ENCODE data around the genes GKAP1 and KIF27.

- PRO-cap = no peak
Observed at GRCh38 chr9:81686670-81687040, 2.7 kb downstream of the TLE1 start.

DNA sequence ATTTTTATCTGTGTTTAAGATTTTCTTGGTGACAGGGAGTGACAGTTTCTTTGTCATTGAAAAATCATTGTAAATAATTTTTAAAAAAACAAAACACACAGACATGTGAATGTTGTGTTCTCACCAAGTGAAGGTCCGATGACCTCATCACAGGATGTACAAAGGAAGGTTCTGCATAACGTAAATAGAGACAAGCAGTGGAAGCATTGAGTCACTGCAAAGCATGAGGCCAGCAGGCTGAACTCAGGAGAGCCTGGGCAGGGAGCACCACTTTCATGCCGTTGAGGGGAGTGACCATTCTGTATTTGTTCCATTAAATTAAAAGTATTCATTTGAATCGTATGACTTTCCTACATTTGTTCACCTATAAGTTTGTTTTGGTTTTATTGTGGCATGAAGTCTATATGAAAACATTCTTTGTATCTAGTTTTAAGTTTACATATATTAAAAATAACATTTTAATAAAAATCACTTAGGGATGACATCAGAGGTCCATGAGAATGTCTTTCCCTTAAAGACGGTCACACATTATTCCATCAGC, 70.4 kb upstream of the TLE1 start:
- PRO-cap = no peak

DNA sequence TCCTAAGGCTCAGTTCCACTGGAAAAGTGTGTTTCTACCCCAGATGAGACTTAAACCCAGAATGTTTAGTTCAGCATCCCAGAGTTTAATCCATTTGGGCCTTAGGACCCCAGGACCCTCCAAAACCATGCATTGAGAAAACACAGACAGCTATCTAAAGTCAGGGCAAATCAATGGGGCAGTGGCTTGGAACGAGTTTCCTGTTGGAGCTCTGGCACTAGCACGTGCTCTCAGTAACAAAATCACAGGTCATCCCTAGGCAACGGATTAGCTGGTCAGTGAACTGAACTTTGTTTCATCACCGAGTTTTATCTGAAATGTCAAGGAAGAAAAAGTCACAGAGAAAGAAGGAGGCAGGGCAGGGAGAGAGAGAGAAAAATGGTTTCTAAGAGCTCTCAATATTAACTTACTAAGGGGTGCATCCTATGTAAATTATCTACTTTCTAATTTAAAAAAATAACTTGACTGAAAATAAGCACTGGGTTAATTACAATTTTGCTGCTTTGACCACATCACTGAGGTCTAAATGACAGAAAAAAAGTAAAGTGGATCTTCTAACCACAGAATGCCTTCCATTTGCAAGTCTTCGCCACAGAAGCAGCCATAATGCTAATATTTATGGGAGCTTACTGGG, 504.1 kb downstream of the RASEF start:
- PRO-cap = unidirectional peak, plus-strand start at position 340 of the sequence

- PRO-cap = no peak
Observed at GRCh38 chr9:83005764-83006698, 56.9 kb downstream of the RASEF start.

- PRO-cap = no peak
Observed at GRCh38 chr9:83047885-83048664, 14.9 kb downstream of the RASEF start.

- PRO-cap = unidirectional peak, plus-strand start at chr9:83060794
Observed at GRCh38 chr9:83060393-83060976, 2.5 kb downstream of the RASEF start.

- PRO-cap = no peak
Observed at GRCh38 chr9:83281311-83281946, 218.5 kb upstream of the RASEF start.

GRCh38 chr9:83510875-83511452, 27.2 kb downstream of the FRMD3 start:
- PRO-cap = no peak

- PRO-cap = no peak
Observed at GRCh38 chr9:83629598-83630277, 6.8 kb downstream of the IDNK start.

- PRO-cap = bidirectional peak, plus-strand start at chr9:83817959, minus-strand start at chr9:83817798
Observed at GRCh38 chr9:83817680-83818190, at the start of gene GKAP1. GKAP1 (minus strand) TSS chr9:83817769.

- PRO-cap = bidirectional peak, plus-strand start at chr9:83921007, minus-strand start at chr9:83921015; bidirectional peak, plus-strand start at chr9:83921628, minus-strand start at chr9:83921432
Observed at GRCh38 chr9:83920908-83921750, at the start of gene KIF27. KIF27 (minus strand) TSS chr9:83921432.

- PRO-cap = no peak
Observed at GRCh38 chr9:84670120-84671224, 943 bp downstream of the NTRK2 start.

- PRO-cap = no peak
Observed at GRCh38 chr9:85534305-85534860, 207.4 kb downstream of the AGTPBP1 start.

DNA sequence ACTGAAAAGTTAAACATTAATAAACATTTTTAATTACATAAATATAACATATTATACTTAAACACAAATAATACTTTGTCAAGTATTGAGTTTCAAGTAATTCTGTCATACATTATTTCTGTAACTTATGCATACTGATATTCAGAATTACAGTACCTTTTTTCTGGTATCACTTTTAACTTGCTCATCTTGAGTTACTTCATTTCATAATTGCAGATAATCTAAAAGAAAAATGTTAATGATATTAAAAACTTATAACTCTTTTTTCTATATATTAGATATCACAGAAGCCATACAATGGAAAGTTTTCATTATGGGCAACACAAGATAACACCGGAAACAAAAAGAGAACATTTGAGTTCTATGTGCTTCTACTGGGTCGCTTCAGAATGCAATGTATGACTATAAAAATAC, 29.4 kb downstream of the AGTPBP1 start:
- PRO-cap = no peak

GRCh38 chr9:86062776-86063589, 36.4 kb downstream of the GOLM1 start:
- PRO-cap = no peak

- PRO-cap = no peak
Observed at GRCh38 chr9:86259122-86259537, 327 bp downstream of the C9orf153 start.

GRCh38 chr9:86349213-86349744, 4.9 kb downstream of the TUT7 start:
- PRO-cap = no peak

DNA sequence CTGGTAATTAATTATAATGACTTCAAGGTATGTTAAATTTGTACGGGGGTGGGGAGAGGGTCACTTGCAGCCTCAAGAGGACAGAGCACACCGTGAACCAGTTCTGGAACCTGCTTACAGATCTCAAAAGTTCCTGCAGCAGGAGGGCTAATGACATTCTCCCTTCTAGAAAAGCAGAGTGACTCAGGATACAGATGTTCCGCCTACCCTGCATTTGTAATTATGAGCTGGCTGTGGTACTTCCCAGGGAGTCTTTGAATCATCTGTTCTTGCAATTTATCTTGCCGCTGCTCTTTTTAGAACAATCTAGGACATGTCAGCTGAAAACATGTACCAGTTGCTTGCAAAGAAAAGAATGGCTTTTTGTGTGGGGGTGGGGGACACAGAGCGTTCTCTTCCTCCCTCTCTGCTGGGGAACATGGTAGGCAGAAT, 51.6 kb upstream of the TUT7 start:
- PRO-cap = no peak

- PRO-cap = no peak
Observed at GRCh38 chr9:86750888-86751221, 196.5 kb downstream of the GAS1 start.

DNA sequence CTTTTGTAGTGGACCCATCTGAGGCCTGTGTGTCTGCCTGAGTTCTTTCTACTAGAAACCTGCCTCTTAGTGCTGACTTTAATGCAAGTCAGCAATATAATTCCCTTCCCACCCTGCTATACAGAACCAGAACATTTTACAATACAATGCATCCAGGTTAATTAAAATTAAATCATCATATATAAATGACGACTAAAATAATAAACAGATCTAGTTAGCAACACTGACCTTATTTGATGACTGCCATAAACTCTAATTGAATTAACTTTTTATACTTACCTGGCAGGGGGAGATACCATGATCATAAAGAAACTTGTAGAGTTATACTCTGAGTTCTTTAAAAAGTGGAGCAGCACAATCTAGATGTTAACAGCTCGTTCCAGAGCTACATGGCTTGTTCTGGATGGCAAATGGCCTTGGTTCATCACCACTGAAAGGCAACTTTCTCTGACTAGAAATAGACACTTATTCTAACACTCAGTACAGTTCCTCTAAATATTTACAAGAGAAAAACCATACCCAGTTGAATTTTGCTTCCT, 82.8 kb upstream of the GAS1 start:
- PRO-cap = unidirectional peak, plus-strand start at position 272 of the sequence

Measured in bile duct (tissue), 1 donor.